ENCODE measurements around a stretch of chr22.

GRCh38 chr22:50783987-50784477 lies 596 bp upstream of the RABL2B start:
- RRBS = no CpG with 5 or more reads among the region's 19 CpGs

Measured in GM19239 (cell line).